ENCODE results near the gene KLB.

DNA sequence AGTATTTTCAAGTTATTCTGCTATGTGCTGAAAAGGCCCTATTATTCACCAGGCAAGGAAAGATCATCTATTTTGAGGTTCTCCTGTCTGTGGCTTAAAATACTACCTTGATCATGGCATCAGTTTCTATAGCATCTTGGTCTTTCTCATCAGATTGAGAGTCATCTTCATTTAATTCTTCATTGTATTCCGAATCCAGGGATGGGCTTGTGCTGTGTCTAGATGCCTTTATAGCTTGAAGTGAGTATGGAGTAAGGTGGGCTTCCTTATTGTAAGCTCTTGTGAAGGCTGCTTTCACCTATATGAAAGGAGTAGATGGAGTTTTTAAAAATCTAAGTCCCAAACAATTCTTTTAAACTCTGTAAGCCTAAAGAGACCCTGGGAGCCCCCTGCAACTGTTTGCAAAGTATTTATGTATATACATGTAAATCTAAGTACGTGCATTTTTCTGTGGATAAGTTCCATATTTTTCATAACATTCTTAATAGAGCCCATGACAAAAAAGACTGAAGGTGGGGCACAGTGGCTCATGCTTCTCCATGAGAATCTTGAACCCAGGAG, 76.3 kb downstream of the RFC1 start:
- RRBS: no CpG with 5 or more reads among the region's 2 CpGs

GRCh38 chr4:39367072-39367651, 1.0 kb upstream of the RFC1 start:
- RRBS: no CpG with 5 or more reads among the region's 10 CpGs

GRCh38 chr4:39406588-39407647, at the start of gene KLB:
TSS of gene KLB (plus strand) at chr4:39406930.
- RRBS: no CpG with 5 or more reads among the region's 15 CpGs

- RRBS: no CpG with 5 or more reads among the region's 4 CpGs
Observed at GRCh38 chr4:39449975-39451285, 8.3 kb downstream of the RPL9 start.

- RRBS: no CpG with 5 or more reads among the region's 6 CpGs
Observed at GRCh38 chr4:39452452-39452880, 6.3 kb downstream of the RPL9 start.

GRCh38 chr4:39452881-39453861, 5.6 kb downstream of the RPL9 start:
- RRBS: no CpG with 5 or more reads among the region's 11 CpGs

GRCh38 chr4:39521244-39521674, 6.0 kb downstream of the UGDH start:
- RRBS: no CpG with 5 or more reads among the region's 4 CpGs

DNA sequence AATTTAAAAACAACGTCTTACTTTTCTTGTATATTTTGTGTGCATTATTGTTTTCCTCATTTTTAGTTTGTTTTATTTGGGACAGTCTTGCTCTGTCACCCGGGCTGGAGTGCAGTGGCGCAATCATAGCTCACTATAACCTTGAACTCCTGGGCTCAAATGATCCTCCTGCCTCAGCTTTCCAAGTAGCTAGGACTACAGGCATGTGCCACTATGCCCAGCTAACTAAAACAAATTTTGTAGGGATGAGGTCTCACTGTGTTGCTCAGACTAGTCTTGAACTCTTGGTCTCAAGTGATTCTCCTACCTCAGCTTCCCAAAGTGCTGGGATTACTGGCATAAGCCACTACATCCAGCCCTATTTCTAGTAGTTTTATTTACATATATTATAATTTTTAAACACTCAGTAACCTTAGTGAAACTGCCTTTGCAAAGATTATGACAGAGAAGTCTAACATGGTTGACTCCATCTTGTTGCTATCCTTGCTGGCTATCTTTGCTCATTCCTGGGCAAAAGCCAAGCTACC, 9.7 kb upstream of the SMIM14 start:
- RRBS: no CpG with 5 or more reads among the region's 3 CpGs

DNA sequence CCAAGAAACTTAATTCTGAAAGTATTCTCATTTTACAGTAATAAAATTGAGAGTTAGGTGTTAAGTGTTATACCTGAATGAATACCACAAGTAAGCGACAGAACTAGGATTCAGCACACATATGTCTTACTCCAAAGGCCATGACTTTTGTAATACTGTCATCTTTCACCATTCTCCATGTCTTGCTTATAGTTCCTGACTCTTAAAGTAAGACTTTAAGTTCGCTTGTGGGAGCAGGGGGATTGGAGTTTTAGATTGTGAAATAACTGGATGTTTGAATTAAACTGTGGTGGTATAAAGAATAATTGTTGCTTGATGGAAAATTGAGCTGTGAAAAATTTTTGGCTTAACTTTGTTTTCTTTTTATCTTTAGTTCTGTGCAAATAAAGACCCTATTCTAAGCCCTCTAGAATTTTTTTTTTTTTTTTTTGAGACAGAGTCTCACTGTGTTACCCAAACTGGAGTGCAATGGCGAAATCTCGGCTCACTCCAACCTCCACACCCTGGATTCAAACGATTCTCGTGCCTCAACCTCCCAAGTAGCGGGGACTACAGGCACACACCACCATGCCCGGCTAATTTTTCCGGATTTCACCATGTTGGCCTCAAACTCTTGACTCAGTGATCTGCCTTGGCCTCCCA, 35.9 kb downstream of the UBE2K start:
- RRBS: no CpG with 5 or more reads among the region's 9 CpGs

- RRBS: no CpG with 5 or more reads among the region's 2 CpGs
Observed at GRCh38 chr4:39879421-39879978, 98.2 kb downstream of the PDS5A start.

DNA sequence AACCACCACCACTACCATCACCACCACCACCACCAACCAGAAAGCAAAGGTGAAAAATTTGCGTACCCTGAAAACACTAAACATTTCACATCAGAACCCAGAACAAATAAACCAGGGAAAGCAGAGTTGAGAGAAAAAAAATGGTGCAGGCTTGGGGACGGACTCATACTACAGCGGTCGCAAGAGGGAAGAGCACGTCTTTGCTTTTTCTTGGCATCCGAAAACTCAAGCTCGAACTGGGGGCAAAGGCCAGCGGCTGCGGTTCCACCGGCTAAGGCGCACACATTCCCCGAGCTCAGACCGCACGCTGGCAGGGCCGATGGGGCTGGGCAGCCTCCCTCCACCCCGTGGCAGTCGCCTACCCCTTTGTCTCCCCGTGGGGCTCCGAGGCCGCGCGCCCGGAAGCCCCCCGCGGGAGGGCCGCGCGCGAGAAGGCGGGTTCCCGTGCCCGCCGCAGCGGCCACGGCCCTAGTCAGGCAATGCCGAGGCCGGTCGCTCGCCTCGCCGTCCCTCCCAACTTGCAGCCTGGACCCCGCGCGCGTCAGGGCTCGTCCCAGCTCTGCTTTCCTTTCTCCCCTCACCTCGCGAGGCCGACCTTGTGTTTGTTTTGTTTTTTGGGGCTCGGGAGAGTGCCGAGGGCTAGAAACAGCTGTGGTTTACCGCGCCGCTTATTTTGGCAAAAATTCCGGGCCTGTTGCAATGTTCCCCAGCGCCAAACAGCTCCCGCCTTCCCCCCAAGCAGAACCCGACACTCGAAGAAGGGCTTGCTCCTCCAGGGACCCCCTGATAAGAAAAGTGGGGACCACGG, 739 bp upstream of the N4BP2 start:
- RRBS: 2% methylated on average over 11 of the region's 60 CpGs

- RRBS: no CpG with 5 or more reads among the region's 4 CpGs
Observed at GRCh38 chr4:40349723-40350302, 14.7 kb downstream of the CHRNA9 start.

GRCh38 chr4:40394155-40394576, 59.0 kb downstream of the CHRNA9 start:
- RRBS: no CpG with 5 or more reads among the region's 6 CpGs

- RRBS: no CpG with 5 or more reads among the region's 11 CpGs
Observed at GRCh38 chr4:40490681-40491221, 138.9 kb downstream of the RBM47 start.

DNA sequence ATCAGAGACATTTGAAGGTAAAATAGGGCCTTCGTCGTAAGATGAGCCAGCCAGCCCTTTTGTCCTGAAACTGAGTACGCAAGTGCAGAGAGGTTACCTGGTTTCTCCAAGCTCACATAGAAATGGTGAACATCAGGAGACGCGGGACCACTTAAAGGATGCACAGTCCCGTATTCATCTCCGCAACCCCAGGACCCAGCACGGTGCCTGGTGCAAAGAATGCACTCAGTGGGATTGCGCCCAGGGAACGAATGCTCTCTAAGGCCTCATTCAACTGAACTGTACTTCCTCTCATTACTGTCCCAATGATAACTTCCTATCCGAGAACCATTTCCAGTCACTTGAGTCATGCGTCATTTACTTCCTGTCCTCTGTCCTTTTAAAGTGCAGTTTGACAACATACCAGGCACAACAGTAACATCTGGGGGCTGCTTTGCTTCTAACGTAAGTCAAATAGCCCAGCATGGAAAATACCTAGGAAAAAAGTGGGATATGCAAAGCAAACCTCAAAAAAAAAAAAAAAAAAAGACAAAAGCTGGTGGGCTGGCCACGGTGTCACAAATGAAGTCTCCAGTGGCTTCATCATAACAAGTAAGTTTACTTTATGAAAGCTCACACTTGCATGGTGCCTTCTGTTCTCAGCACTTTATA, 75.6 kb downstream of the RBM47 start:
- RRBS: no CpG with 5 or more reads among the region's 14 CpGs

- RRBS: no CpG with 5 or more reads among the region's 4 CpGs
Observed at GRCh38 chr4:40563757-40564640, 65.7 kb downstream of the RBM47 start.

DNA sequence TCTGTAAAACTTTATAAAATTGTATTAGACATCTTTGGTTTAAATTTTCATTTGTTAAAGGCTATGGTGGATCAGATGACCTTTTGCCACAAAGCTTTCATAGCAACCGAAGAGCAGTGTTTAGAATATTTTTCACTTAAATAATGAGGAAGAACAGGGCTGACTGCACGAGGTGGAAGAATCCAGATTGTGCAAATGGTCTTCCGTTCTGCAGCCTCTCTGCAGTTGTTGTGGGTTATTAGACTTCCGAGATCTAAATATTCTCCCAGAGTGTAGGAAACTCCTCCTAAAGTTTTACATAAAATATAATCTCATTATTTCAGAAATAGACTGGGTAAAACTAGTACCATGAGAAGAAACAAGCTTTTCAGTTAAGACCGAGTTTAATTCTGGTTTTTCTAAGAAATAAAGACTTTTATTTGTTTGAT, 55.7 kb downstream of the RBM47 start:
- RRBS: no CpG with 5 or more reads among the region's 5 CpGs

DNA sequence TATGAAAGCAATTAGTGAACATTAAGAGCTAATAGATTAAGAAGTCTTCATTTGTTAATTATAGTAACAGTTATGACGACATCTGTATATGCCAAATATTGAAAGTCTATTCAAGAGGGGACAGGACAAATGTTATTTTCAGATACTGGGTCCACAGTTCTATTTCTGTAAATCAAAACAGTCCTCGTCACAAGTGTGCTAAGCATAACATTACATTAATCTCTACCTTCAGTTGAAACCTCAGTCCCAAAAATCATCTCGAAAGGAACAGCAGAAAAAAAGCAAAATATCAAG, 70.4 kb downstream of the APBB2 start:
- RRBS: no CpG with 5 or more reads among the region's 3 CpGs

DNA sequence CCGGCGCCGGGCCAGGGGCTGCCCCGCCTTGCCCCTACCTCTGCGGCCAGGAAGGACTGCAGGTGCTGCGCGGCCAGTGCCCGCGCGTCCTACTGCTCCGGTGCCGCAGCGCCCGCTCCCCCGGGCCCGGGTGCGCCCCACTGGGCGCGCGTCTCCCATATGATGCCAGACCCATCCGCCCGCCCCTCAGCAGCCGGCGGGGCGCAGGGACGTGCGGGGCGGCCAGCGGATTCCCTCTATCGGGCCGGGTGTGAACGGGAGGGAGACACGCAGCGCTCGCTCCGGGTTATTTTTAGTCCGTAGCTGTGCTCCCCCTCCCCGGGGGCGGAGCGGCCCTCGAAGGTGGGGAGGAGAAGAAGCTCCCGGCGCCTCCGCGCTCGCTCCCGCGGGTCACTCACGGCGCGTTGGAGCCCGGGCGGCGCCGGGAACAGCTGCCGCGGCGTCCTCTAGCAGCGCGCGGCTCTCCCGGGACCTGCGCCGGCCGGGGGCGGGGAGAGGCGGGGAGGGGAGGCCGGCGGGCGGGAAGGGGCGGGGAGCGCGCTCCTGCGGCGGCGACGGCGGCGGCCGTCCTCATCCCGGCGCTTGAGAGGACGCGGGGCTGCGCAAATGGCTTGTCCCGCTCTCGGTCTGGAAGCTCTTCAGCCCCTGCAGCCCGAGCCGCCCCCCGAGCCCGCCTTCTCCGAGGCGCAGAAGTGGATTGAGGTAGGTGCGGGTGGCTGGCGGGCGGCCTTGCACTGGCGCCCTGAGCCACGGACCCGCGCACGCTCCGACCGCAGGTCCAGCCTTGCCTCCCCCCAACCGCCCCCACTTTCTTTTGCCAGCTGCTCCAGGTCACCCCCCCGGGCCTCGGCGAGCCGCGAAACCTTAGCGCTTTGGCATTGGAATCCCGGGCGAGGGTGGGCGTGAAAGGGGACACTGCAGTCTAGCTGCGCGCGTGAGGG, 103.8 kb downstream of the UCHL1 start:
- RRBS: 4% methylated on average over 72 of the region's 116 CpGs